HCT116 (cell line): Measurements from ENCODE around the gene CRIM1.

DNA sequence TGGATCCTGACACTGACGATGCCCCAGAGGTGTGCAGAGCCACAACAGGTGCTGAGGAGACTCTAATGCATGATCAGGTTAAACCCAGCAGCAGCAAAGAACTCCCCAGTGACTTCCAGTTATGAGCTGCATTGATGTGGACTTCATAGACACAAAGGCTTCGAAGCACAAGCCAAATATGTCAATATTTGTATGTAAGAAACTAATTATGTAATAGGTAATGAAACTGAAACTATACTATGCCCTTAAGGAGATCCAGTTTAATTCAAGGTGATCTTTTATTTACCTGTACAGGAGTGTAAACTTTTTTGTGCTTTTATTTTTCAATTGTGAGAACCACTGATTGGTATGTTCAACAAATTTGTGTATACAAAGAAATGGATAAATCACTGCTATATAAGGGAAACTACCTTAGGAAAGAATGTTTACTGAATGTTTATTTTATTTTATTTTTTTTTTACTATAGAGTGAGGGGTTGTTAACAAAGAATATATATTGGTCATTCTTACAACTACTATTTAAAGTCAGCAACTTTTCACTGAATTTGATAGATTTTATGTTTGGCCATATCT lies 10.0 kb upstream of the TTC27 start:
- RRBS = no CpG with 5 or more reads among the region's 2 CpGs

GRCh38 chr2:32926736-32927366 lies 19.9 kb upstream of the LTBP1 start:
- RRBS = no CpG with 5 or more reads among the region's 4 CpGs

GRCh38 chr2:33034814-33035252 lies 88.1 kb downstream of the LTBP1 start:
- RRBS = no CpG with 5 or more reads among the region's 7 CpGs

DNA sequence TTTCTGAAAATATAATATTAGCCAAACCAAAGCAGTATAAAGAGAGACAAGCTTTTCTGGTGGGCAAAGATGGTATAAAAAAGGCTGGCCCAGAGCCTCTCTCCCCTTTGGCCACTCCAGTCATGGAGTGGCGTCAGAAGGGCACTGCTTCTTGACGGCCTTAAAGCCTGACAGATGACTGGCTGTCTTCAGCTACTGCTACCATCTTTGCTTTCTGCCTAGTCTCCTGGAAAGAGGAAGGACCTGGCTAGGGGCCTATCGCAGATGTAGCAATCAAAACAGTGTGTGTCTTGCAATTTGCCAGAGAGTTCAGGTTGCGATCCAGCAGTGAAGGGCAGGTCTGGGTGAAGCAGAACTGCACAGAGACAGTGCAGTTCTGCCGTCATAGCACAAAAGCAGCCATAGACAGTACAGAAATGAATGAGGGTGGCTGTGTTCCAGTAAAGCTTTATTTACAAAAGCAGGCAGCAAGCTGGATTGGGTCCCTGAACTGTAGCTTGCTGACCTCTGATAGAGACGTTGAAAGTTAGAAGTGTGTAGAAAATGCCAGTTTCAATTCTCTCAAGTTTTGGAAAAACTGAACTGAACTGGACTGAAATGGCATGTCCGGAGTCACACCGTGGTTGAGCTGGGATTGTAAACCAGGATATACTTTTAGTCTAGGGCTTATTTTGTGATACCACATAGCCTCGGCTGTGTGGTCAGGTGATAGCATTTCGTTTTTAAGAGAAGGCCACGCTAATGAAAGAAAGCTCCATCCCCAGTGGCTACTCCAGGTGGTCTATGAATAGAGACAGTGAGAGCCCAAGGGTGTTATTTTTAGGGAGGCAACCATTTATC lies 186.7 kb downstream of the LTBP1 start:
- RRBS = no CpG with 5 or more reads among the region's 11 CpGs

- RRBS = no CpG with 5 or more reads among the region's 24 CpGs
Measured at GRCh38 chr2:33134096-33135210, 187.7 kb downstream of the LTBP1 start.

- RRBS = no CpG with 5 or more reads among the region's 3 CpGs
Measured at GRCh38 chr2:33210433-33211192, 263.9 kb downstream of the LTBP1 start.

DNA sequence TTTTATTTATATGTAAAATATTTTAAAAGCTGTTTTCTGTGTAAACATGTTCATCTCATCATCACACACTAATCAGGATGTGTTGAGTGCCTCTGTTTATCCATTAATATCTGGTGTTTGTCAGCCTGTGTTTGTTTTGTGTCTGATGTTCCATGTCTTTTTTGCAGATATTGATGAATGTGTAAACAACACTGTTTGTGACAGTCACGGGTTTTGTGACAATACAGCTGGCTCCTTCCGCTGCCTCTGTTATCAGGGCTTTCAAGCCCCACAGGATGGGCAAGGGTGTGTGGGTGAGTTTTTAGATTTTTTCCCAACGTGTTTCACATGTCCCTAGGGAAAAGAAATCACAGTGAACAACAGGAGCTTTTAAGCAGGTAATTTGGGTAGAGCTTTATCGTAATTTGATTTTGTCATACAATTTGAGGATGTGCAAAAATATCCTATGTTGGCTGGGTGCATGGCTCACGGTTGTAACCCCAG lies 133.7 kb upstream of the RASGRP3 start:
- RRBS = no CpG with 5 or more reads among the region's 5 CpGs

DNA sequence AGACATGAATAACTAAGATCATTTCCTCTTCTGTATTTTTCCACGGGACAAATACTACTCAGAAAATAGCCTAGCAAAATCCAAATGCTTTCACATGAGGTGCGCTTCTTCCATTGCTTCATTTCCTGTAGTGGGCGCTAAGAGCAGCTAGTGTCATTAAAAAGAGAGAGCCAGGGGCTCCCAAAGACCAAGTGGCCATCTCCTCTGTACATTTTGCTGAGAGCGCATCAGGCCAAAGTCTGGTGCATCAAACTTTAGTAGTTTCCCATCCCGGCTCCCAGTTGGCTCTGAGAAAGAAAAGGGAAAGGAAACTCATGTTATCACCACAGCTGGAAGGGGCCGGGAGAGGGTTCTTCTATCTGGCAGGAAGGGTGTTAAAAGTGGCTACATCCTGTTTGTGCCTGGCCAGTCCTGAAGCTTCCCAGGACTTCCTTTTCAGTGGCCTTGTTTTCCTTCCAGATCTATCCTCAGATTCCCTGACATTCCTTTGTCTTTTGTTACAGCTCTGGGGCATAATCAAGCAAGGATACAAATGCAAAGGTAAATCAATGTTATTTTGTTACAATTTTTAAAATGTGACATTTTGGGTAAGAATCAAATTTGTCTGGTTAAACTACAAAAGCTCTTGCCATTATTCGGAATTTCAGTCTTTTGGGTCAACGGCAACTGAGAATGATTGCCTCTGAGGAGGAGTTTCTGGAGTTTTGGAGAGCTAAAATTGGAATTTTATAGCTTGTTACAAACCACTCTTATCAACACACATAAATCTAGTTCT lies 43.9 kb downstream of the FAM98A start:
- RRBS = 100% methylated on average over 1 of the region's 8 CpGs

DNA sequence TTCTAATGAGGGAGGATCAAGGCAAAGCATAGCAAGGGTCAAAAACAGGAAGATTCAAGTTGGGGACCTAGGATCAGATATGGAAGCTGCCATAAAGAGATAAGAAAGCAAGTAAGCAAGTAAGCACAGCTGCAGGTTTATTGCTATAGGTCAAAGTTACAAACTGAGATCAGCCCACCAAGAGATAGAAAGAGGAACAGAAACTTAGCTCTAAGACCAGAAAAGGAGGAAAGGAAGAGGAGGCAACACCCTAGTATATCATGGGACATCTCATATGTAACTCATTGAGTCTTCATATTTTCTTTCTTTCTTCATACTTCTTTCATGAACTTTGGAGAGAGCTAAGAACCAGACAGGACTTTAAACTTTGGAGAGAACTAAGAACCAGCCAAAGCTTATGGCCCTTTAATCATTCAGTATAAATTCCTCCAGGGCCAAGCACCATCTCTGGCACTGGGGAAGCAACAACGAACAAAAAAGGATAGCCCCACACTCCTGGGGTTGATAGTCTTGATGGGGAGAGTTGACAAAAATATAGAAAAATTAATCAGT lies 295.8 kb upstream of the CRIM1 start:
- RRBS = no CpG with 5 or more reads among the region's 1 CpG

DNA sequence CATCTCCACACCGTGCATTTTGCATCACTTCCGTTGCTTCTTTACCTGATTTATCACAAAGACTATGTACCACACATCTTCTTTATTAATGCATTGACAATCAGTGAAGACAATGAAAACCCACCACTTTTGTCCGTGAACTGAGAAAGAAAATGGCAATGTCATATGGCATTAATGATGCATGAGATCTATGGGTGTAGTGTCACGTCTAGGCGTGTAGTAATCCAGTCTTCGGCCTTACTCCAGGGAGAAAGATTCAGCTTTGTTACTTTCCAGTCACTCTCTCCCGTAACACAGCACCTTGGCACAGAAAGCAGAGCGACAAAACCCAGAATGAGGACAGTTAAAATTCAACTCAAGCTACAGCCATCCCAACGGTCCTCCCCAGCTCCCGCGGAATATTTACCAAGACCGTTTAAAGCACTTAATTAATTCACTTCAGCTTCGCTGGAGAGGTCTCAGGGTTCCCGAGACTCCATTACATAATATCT lies 851 bp upstream of the CRIM1 start:
- RRBS = no CpG with 5 or more reads among the region's 14 CpGs

GRCh38 chr2:36355653-36356662 lies at the start of gene CRIM1:
Gene CRIM1 (plus strand): TSS chr2:36355778.
- RRBS = 1% methylated on average over 51 of the region's 125 CpGs

DNA sequence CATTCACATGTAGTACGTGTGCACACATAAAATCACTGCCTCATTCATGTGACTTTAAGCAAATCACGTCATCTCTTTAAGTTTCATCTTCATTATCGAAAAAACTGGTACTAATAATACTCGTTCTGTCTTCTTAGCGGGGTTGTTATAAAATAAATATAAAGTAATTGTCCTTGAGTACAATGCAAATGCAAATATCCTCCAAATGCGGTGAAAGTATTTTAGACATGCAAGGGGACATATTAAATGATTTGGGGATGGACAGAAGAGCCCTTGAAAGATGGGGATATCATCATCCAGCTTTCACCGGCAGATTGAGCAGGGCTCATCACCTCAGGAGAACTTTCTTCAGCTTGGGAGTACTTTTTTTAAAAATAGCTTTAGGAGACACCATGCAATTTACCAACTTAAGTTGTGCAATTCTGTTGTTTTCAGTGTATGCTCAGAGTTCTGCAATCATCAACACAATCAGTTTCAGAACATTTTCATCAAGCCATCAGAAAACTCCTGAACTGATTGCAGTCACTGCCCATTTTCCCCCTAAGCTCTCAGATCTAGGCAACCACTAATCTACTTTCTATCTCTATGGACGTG lies 117.5 kb downstream of the CRIM1 start:
- RRBS = no CpG with 5 or more reads among the region's 8 CpGs

- RRBS = no CpG with 5 or more reads among the region's 2 CpGs
Measured at GRCh38 chr2:36546796-36547305, 51.1 kb downstream of the FEZ2 start.

DNA sequence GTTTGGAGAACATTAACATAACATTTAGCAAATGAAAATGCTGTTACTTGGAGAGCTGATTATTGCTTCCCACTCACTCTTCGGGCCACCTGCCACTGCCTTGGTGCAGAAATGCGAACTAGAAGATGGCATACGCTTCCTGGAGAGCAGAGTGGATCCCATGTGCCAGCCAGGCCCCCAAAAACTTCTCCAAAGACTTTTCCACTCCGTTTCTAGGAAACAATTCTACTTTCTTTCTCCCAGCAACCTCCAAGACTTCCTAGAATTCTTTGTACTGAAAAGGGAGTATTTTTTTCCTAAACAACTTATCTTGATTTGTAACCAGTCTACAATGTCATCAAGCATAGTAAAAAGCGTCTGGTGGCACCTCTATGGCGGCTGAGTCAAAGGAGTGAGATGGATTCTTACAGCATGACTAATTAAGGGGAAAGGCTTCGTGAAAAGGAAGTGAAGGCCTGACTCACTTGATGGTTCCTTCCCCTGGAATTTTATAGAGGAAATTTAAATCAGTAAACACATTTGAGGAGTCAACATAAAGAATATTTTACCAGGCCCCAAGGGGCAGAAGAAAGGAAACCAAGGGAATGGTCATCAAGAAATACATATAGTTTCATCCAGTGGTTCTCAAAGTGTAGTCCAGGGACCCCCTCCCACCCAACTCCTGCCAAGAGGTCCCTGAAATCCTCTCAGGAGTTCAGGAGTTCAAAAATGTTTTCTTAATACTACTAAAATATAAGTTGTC lies 36.5 kb downstream of the FEZ2 start:
- RRBS = no CpG with 5 or more reads among the region's 7 CpGs

DNA sequence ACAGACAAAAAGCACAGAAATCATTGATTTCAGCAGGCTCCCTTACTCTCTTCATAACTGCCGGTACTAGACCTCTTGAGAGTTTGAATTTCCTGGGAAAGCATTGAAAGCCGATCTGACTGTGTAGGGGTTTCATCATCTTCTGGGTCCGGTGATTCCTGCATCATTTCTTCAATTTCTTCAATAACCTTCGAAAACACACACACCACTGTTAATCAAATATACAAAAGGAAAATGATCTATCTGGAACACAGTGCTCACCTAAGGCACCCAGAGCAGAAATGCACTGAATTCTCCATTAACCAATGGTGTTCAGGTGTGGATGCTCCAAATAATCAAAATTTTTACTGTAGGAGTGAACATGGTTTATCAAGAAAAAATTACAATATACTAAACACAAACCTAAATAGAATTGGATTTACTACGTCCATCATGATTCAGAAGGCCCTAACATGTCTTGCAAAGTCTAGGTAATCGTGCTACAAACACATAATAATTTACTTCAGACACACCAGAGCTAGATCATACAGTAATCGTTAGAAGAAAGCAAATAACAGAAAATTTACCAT lies 16.6 kb downstream of the FEZ2 start:
- RRBS = 97% methylated on average over 2 of the region's 7 CpGs

DNA sequence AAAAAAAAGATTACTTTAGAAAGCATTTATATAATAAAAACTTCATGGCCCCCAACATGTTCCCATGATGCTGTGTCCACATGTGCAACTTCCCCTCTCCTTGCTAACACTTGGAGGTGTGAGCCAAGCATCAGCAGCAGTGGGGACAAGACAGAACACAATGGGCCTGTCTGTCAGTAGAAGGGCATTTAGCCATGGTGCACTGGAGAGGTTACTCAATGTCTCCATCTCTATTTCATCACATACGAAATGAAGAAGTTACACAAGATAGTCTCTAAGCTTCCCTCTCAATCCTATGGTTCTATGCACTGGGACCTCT lies 2.5 kb downstream of the VIT start:
- RRBS = no CpG with 5 or more reads among the region's 1 CpG

- RRBS = no CpG with 5 or more reads among the region's 16 CpGs
Measured at GRCh38 chr2:36967408-36968328, 1.3 kb upstream of the STRN start.

DNA sequence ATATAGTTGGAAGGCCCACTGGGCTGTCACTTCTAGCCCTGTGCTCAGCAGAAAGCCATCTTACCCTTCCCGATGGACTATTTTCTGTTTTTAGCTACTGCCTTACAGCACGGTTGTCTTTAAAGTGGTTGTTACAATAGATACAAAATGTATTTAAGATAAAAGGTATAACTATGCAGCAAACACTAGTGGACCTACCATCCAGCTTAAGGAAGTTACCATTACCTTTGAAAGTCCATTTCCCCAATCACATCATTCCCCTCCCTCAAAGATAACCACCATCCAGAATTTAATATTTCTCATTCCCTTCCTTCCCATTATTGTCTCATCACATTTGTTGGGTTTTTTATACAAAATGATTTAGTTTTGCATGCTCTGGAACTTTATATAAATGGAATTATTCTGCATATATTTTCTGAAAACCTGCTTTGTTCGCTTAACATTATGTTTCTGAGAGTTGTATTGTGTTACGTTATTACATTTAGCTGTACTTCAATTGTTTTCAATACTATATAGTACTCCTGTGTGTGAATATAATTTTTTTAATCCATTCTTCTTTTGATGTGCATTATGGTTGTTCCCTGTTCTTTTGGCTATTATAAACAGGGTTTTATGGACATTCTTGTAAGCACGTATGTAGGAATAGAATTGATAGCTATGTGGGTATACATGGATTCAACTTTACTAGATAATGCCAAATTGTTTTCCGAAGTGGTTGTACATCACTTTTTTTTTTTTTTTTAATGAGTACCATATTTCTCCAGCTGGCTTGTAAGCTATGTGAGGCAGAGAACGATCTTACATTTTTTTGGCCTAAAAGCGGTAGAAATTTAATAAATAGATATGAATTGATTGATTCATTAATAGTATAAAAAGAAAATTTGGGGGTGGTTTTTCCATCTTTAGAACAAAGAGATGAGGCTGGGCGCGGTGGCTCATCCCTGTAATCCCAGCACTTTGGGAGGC lies 21.8 kb downstream of the GPATCH11 start:
- RRBS = no CpG with 5 or more reads among the region's 10 CpGs

- RRBS = no CpG with 5 or more reads among the region's 7 CpGs
Measured at GRCh38 chr2:37384017-37384656, 39.7 kb downstream of the QPCT start.

DNA sequence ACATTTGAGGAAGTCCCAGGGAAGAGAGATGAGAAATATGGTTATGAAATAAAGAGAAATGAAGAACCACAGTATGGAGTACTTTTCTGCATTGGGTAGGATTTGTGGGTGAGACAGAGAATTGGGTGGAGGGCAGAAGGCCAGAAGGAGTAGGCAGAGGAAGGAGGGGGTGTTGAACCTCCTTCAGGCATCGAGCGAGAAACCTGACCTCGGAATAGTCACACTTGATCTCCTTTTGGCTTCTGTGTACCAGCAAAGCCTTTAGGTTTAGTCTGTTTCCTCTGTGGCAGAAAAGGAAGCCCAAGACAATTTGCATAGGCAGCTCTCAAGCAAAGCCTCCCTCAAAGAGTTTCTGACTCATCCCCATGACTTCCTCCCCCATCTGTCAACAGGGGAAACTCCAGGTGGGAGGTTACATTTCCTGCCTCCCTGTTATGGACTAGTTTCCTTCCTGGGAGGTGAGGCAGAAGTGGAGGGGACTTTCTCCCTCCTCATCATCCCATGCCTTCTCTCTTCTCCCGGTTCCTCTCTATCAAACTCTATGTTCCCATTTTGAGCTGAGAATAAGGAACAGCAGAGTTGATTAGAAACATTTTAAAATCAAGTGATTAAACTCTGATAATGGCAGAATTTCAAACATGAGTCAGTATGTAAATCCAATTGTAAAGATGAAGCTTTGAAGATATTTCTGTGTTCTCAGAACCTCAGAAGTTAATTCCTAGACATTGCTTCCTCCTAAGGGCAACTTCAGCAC lies 46.0 kb downstream of the QPCT start:
- RRBS = no CpG with 5 or more reads among the region's 4 CpGs